AG04449 (cell line): ENCODE results near the genes OR5K1, ST3GAL6 and COL8A1.

DNA sequence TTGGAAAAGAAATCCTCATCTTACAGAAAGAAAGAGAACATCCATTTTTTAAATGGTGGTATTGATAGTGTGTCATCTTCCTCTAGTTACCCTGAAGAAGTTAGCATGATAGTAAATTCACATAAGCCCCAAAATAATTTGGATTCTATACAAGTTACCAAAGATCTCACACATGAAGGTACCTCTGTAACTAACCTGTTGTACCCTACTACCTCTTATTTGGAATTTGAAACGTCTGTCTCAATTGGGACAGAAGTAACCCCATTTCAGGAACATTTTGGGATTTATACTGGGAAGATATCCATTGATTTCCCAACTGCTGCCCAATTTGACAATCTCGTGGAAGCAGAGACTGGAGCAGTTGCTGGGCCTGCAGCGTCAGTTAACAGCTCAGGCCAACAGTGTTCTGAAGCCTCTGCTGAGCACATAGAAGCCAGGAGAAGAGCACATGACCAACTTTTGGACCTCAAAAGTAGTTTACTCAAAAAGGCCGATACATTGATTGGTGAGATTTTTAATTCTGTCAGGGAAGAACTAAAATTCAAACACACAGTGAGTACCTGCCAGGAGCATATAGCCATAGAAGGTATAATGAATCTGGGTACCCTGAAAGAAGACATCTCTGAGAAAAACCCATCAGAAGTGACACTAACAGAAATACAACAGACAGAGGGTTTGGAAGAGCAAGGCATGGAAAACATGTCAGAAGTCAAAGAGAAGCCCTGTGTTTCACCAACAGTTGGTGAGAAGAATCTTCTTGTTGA is 52.7 kb downstream of the CRYBG3 start:
- RRBS: no CpG with 5 or more reads among the region's 4 CpGs

- RRBS: no CpG with 5 or more reads among the region's 1 CpG
Observed at GRCh38 chr3:97886283-97886631, 64.4 kb downstream of the CRYBG3 start.

- RRBS: no CpG with 5 or more reads among the region's 14 CpGs
Observed at GRCh38 chr3:97910490-97911011, 61.7 kb downstream of the RIOX2 start.

DNA sequence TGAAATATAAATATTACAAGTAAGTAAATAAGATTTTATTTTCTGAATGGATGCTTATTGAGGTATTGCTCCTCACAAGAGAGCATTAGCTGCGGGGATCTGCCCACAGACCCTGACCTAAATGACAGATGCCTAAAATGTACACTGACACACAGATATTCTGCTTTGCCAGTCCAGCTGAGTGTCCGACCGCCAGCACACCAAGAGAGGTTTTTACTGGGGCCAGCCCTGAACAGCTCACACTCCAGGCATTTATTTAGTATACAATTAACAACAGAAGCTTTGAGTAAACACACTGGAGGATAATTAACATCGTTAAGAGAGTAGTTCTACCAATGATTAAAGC is 1.5 kb upstream of the OR5H15 start:
- RRBS: no CpG with 5 or more reads among the region's 4 CpGs

- RRBS: no CpG with 5 or more reads among the region's 2 CpGs
Observed at GRCh38 chr3:98462865-98463422, at the start of gene OR5K1. OR5K1 (plus strand) TSS chr3:98463201.

GRCh38 chr3:98522019-98522498 is 643 bp downstream of the CLDND1 start:
- RRBS: no CpG with 5 or more reads among the region's 15 CpGs

- RRBS: no CpG with 5 or more reads among the region's 7 CpGs
Observed at GRCh38 chr3:98525418-98525923, 2.8 kb upstream of the CLDND1 start.

DNA sequence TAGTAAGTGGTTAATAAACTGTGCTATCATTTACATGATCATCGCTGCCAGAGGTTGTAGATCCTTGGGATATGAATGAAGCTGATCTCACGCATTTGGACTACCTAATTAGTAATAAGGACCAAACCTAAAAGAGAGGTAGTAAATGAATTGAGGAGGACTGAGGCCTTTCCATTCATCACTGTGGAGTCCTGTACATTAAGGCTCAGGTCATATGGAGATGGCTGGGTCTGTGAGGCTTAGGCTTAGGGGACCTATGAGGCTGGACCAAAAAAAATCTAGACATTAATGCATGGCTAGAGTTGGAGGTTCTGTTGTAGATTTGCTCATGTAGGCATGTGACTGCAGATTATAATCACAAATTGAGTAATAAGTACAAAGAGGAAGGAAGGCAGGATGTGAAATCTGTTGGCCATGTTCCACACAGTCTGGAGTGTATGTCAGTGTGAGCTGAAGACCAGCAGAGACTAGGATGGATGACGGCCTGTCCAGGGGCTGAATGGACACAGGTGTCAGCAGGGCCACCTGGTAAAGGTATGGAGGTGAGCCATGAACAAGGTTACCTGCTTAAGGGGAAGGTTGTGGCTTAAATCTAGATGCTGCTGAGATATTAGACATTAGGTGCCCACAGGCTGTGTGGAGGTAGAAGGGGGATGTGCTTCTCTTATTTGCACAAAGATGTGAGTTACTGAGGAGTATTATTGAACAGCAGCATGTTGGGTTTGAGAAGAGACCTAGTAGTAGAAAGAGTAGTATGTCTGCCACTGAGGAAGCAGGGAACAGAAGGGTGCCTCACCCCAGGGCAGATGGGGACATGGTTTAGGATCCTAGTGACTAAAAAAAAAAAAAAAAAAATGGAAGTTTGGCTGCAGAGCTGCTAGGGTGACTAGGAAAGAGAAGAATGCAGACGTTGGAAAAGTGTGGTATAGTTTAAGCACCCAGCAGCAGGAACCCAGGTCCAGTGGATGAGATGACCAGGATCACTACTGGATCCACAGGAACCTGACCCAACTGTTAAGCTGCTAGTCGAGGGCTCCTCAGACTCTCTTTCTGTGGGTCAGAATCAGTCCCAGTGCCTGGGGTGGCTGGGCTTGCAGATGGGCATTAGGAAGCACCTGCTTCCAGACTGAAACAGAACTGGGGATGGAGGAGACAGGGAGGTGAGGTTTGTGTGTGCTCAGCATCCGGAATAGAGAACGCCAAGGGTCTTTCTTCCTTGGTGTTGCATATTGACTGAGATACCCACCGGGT is at the start of gene ST3GAL6:
TSS of gene ST3GAL6 (plus strand) at position 443 of the 1,251 bp plus-strand sequence.
- RRBS: 56% methylated on average over 1 of the region's 8 CpGs

DNA sequence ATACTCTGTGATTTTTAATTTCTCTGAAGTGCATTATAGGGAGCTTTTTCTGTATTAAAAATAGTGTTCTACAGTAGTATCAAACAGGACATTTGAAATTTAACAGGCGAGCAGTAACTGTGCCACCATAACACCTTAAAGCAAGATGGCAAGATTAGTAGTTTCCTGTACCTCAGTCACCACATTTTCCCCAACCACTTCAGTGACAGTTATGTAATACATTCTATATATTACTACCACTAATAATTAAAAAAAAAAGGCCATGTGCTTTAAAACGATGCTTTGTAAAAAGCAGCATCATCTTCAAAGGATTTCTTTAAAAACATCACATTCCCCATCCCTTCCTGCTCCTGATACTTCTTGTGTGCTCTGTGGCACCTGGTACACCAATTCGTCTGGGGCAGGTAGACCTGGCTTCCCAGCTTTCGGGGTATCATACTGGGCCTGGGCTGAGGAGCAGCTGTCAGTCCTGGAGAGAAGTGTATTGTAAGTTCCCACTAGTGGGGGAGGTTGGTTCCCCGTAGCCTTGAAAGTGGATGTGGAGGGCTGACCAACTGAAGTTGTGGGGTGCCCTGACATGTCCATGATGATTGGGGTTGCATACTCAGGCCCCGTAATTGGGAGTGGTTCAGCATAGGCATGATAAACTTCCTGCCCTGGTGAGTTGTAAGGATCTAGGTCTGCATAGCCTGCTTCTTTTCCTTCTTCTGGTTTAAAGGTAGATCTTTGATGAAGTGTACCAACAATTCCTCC is 36.1 kb downstream of the ST3GAL6 start:
- RRBS: no CpG with 5 or more reads among the region's 6 CpGs

DNA sequence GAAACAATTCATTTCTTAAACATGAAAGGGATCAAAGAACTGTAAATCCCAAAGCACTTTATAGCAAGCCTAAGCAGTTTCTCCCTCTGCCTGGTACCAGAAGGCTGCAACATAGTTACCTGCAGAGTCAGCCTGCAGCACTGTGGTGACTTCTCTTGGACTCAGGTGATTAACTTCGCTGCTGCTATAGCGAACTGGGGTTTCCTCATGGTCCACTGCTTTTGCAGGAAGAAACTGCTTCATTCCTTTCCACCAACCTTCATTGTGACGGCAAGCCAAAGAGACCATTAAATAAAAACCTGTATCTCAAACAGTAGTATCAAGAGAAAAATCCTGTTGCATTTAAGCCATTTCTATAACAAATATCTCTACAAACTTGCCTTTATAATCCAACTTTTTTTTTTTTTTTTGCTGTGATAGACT is 37.3 kb downstream of the ST3GAL6 start:
- RRBS: no CpG with 5 or more reads among the region's 3 CpGs

GRCh38 chr3:98980753-98981812 is 79.6 kb upstream of the DCBLD2 start:
- RRBS: no CpG with 5 or more reads among the region's 4 CpGs

DNA sequence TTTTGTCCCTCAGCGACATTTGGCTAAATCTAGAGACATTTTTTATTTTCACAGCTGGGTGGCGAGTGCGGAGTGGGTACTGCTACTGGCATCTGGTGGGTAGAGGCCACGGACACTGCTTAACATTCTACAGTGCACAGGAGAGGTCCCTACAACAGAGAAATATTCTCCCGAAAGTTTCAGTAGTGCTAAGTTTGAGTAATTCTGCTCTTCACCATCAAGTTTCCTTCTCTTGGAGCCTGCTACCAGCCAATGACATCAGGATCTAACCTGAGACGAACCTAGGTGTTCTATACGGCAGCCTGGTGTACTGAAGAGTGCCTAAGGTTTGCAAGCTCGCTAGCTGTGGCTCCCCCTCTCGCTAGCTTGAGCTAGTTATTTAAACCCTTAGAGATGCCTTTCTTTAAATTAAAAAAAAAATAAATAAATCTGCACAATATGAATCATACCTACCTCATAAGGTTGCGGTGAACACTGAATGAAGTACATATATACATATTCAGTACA is 1.5 kb upstream of the COL8A1 start:
- RRBS: no CpG with 5 or more reads among the region's 10 CpGs

DNA sequence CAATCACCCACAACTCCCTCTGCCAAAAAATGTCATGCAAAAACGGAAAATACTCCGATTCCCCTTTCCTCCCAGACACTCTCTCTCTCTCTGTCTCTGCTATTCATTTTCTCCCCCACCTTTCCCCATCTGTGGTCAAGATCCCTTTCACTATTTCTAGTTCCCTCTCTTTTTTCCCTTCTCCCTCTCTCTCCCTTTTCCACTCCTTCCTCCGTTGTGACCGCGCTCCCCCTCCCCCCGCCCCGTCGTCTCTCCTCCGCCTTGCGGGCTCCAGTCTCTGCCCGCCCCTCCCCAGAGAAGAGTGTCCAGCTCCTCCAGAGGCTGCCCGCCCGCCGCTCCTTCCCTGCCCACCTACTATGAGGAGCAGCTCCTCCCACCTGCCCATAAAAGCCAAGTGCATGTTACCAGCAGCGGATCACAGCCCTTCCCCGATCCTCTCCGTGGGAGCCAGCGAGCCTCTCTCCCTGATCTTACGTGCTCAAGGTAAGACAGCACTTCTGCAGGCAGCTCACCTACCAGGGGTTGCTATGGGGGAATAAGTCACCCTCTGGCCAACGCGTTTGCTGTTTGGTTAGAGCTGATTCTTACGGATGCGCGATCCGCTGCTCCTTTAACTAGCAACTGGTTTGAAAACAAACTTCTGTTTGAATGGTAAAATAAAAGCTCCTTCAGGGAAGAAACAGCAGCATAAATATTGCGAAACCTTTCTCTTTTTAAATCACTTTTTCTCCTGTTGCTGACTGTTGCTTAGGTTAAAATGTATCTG is at the start of gene COL8A1:
TSS of gene COL8A1 (plus strand) at position 413 of the 766 bp plus-strand sequence.
- RRBS: no CpG with 5 or more reads among the region's 26 CpGs

DNA sequence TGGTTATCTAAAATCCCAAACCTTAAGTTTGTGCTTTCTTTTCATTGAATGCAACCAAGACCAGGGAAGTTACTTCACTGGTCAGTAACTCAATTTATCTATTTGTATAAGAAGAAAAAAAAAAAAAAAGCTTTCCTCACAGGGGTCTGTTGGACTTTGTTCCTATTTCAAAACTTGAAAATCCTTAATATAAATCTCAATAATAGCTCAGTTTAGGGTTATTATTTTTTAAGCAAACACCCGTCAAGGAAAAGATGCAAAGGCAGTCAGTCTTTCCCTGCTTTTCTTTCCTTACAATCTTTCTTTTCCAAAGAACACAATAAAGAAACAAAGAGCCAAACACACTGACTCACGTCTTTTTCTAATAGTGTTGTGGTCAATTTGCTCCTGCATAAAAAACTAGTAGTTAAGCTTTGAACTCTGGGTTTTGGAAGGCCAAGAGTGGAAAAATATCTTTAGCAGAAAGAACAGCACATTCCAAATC is 18.0 kb downstream of the COL8A1 start:
- RRBS: no CpG with 5 or more reads among the region's 2 CpGs

DNA sequence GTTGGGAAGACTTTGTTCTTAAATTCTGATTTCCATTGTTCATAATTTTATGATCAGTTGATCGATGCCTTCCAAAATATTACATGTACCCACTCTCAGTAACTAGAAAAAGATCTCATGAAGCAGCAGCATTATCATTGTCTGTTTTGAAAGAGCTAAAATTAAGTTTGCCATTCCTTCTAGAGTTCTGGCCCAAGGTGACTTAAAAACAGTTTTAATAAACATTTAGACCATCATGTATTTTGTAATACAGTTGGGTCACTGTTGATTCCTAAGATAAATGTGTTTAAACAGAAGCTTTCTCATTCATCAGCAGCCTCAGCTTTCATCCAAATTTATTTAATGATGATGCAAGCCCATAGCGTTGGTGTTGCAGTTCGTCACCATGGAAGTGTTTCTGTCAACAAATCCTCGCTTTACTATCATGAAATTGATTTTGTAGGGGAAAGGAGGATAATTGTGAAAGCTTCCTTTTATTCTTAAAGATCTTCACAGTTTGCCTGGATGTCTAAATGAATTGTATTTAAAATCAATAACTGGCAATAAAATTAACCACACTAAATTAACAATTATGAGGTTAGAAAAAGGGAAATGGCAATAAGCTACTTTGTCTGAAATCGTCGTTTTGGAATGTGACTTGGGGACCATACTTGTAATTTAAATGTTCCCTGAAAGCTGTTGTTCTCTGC is 28.8 kb downstream of the CMSS1 start:
- RRBS: no CpG with 5 or more reads among the region's 6 CpGs

DNA sequence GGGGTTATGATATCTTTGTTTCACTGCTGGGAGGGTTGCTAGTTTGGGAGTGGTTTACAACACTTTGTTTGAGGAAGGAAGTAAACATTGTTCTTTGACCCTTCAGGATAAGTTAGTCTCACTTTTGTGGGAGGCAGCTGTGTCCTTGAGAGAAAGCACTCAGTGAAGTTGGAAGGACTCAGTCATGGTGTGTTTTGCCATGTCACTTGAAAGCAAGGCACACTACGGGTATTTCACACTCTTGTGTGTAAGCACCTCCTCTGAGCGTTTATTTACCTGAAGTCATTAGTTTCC is 103.3 kb downstream of the CMSS1 start:
- RRBS: no CpG with 5 or more reads among the region's 2 CpGs

DNA sequence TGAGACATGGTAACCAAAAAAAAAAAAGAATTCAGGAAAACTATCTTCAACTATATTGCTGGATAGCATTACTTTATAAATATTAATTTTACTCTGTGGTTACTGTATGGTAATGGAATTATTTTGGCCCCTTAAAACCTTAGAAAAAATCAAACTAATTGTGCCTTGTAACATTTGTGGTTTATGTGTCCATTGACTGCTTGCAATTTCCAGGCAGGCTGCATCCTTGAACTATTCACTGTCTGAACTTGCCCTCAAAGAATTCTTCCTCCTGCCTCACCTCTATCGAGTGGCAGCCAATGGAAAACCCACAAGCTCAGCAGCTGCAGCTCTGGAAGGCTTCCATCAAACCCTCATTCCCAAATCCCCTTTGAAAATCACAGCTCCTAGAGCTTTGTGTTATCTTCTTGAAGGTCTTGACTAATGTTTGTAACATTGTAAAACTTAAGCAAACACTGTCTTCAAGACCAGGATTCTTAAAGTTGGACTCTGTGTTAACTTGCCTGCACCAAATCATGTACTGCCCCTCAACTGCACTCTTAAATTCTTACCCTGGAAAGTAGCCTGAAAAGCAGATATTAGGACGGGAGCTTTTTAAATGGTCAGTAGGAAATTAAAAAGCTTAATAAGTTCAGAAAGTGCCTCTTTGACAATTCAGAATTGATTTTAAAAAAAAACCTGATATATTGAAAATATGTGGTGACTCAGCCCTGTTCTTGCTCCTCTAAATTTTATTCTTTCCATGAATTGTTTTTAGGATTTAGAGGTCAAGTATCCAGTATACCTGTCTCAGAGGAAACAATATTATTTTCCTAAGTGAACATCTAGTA is 81.0 kb downstream of the FILIP1L start:
- RRBS: no CpG with 5 or more reads among the region's 2 CpGs

- RRBS: no CpG with 5 or more reads among the region's 3 CpGs
Observed at GRCh38 chr3:100045674-100046222, 68.6 kb downstream of the FILIP1L start.